Temporal lobe (tissue), 2 donors: ENCODE data around the gene KDM4A.

- RAMPAGE, long total RNA: no peak
Measured at GRCh38 chr1:43171305-43171810, 732 bp downstream of the EBNA1BP2 start.

- RAMPAGE, long total RNA: no peak
Measured at GRCh38 chr1:43221225-43221849, 48.4 kb upstream of the TMEM125 start.

DNA sequence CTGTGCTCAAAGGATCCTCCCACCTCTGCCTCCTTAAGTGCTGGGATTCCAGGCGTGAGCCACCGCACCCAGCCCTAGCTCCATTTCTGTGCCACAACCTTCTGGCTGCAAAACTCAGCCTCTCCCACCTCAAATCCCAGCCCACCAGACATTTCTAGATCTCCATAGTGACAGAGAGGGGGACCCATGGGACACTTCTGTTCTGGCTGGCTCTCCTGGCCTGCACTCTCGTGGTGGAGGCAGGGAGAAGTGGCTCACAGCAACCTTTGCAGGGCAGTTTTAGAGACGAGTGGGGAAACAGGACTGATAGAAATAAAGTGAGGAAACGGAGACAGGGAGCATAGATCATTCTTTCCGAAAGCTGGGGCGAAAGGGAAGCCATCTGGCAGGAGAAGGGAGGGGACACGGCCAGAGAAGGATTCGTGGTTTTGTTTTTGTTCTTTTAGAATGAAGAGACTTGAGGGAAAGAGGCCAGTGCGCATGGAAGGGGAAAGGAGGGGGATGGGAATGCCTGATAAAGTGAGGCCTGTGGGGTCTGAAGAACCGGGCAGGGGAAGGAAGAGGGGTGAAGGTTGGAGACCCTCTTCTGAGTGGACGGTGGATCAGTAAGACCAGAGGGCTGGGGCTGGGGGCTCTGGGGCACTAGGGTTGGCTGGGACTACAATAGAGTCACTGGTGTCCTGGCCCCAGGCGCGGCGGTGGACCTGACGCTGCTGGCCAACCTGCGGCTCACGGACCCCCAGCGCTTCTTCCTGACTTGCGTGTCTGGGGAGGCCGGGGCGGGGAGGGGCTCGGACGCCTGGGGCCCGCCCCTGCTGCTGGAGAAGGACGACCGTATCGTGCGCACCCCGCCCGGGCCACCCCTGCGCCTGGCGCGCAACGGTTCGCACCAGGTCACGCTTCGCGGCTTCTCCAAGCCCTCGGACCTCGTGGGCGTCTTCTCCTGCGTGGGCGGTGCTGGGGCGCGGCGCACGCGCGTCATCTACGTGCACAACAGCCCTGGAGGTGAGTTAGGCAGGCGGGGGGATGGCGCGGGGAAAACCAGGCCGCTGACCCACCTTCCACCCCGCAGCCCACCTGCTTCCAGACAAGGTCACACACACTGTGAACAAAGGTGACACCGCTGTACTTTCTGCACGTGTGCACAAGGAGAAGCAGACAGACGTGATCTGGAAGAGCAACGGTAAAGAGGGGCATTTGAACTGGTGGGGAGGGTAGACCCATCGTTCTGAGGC lies 3.8 kb downstream of the TIE1 start:
- RAMPAGE, long total RNA: no peak

GRCh38 chr1:43368099-43368794 lies 436 bp upstream of the ELOVL1 start:
- RAMPAGE, long total RNA: no peak

DNA sequence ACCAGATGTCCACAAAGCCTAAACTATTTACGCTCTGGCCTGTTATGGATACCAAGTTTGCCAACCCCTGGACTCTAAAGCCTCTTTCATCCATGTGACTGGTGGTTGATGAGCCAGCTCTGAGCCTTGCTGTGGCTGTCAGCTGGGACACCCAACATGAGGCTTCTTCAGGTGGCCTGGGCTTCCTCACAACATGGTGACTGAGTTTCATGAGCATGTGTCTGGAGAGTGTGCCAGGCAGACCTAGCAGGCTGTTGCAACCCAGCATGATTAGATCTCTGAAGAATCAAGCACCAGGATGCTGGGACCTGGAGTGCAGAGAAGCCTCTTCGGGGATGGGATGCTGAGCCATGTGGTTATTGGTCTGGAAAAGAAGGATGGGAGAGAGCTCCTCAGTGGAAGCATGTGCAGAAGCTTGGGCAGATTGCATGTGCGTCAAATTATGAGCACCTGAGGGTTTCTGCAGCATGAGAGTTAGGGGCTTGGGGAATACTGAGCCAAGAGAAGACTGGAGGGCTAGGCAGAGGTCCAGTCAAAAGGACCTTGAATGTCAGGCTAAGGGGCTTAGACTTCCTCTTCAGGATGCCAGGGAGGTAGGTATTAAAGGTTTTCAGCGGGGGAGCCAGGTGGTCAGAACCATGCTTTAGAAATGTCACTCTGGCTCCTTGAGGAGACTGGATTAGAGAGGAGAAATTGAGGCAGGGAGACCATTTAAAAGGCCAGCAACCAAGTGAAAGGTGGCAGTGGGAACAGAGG lies 38.8 kb upstream of the KDM4A start:
- RAMPAGE, long total RNA: no peak

GRCh38 chr1:43648095-43648876 lies 1.7 kb upstream of the KDM4A start:
- RAMPAGE, long total RNA: no peak

DNA sequence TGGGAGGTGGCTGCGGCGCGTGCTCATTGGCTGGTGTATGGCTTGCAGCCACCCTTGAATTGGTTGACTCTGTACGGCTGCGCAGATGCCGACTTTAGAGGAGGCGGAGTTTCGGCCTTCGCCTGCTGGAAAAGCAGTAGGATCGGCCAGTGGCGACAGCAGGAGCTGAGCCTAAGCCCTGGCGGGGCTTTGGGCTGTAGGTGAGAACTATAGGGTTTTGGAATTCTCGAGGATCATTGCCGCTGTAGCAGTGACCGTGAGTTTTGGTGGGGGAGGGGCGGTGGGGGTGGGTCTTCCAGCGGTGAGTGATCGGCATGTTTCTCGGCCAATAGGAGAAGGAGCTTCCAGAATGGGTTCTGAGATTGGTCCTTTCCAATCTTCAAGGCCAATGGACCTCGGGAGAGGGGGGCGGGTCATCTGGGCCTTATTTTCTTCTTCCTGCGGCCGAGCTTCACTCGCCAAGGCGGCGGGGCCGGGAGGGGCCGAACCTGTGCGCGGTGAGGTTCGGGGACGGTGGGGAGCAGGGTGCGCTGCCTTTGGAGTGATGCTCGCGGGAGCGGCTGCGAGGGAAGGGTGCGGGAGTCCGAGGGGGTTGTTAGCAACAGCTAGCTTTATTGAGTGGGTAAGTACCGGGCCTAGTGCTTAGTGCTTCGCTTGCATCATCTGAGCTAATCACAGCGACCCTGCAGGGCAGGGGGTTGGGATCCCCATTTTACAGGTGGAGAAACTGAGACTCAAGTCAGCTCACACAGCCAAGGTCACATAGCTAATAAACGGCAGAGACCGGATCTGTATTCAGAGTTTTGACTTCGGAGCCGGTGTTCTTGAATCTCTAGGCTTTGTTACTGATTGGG lies at the start of gene KDM4A:
Gene KDM4A (plus strand): TSS at position 97 of the 854 bp plus-strand sequence.
- RAMPAGE, long total RNA: start-site peak on the plus strand centred at position 97 of the sequence, 63 bp wide, 64 and 98 reads in 2 replicates; start-site peak on the plus strand centred at position 456 of the sequence, 116 bp wide, 48 and 41 reads in 2 replicates

GRCh38 chr1:43858556-43858903 lies 75.1 kb upstream of the ARTN start:
- RAMPAGE, long total RNA: no peak

DNA sequence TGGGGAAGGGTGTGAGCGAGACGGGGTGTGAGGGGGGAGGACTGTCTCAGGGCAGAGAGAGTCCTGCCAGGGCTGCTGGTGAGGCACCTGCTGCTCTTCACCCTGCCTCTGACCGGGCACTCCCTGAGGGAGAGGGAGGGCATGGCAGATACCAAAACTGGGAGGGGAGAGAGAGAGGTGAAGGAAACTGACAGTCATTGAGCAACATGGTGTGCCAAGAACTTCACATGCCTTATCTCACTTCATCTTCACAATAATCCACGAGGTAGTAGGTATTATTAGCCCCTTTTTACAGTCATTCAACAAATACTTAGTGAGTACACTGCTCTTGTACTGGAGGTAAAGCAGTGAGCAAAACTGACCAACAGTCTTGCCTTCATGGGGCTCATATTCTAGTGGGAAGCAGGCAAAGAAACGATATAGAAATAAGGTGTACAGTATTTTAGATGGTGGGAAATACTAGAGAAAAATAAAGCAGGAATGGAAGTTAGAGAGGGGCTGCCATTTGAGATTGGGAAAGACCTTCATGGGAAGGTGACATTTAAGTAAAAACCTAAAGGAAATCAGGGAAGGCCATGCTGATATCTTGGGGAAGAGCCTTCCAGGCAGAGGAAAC lies 61.2 kb upstream of the ARTN start:
- RAMPAGE, long total RNA: no peak

DNA sequence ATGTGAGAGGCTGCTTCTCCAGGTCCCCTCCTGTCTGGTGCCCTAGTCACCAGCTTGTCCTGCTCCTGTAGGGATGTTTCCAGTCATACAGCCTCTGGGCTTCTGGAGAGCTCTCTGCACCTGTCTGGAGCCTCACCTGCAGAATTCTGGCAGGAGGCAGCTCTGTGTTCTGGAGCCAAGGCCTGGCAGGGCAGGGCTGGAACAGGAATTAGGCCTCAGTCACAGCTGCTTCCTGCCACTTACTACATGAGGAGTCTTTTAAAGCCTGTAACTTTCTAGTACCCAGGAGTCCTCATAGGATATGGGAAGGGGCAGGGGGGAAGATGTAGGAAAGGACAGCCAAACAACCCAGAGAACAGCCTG lies 31.5 kb upstream of the ARTN start:
- RAMPAGE, long total RNA: no peak

DNA sequence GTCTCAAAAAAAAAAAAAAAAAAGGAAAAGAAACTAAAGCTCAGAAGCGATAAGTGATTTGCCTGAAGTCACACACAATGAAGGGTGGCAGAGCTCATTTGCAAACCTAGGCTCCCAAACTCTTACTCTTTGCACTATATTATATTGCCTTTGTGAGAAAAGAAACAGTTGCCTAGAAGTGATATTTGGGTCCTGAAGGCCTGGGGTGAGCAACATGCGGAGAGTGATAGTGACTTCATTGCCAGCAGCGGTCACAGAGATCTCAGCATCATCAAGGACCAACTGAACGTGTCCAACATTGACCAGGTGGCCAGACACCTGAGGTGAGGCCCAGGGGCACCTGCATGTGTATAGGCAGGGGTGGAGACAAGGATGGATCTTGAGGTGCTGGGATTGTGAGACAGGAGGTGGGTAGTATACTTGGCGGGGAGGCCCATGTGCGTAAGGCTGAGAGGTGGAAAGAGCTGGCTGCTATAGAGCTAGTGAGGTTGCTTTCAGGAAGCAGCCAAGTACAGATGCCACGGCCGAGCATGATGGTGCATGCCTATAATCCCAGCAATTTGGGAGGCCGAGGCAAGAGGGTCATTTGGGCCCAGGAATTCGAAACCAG lies 2.3 kb downstream of the CCDC24 start:
- RAMPAGE, long total RNA: no peak

- RAMPAGE, long total RNA: no peak
Measured at GRCh38 chr1:44233205-44233644, 20.0 kb downstream of the DMAP1 start.

GRCh38 chr1:44276650-44277722 lies 63.7 kb downstream of the DMAP1 start:
- RAMPAGE, long total RNA: no peak

DNA sequence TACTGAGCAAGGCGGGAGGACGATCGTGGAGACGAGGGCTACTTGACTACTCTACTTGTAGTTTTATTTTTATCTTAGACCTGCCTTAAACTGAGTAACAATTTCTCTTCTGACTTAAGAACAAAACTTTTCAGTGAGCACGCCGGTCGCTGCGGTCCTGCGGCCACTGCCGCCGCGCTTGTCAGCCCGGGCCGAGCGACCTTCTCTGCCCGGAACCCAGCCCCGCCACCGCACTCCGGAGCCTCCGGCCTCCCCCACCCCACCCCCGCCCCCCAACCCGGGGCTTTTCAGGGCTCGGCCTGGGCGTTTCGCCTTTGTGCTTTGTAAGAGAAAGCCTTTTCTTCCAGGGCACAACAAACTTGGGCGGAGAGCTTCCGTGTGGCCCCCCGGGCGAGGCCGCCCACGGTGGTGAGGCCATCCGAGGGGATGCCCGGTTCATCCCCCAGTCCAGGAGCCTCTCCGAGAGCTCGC lies 1.4 kb downstream of the RNF220 start:
- RAMPAGE, long total RNA: no peak

DNA sequence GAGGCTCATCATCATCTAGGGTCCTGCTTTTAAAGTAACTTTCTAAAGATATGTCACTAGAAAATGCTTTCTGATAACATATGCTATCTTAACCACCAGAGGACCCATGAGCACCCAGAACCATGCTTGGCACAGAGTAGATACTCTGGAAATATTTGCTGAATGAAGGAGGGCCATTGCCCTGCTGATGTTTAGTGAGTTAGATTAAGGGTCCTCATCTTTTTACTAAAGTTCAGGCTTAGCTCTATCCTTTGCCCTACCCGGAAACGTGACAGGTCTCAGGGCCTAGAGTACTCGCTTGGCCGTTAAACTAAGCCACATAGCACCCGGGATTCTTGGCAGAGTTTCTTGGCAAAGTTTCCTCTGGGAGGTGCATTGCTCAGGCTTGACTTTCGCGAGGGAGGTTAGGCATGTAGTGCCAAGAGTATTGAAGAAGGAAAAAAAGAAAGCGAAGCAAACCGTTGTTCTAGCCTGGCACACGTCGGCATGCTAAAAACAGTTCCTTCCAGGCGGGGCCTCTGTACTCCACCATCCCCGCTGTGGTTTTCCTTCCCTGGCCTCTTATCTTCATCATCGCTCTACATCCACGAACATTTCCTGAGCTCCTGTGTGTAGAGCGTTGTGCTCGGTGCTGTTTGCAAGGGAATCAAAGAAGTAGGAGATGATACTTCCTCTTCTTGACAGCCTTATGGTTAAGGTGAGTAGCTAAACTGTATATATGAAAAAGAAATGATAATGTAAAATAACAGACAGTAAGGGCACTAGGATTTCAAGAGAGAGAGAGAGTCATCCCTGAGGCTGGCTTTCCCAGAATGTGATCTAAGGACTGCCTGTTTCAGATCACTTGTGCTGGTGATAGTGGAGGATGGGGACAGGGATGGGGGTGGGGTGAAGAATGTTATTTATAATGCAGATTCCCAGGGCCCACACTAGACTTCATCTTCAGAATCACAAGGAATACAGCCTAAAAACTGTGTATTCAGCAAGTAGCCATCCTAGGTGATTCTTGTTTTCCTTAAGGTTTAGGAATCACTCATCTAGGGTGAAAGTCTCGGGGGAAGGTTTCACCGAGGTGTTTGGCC lies 18.7 kb downstream of the RNF220 start:
- RAMPAGE, long total RNA: no peak

DNA sequence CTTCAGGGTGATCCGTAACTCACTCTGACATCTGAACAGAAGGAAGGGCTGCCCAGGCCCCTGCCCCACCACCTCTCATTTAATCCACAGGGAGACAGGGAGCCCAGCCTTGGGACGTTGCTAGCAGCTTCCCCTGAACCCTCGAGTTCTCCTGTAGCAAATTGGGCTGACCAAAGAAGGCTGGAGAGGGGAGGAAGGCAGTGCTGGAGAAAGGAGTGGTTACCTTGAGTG lies 131.7 kb downstream of the TMEM53 start:
- RAMPAGE, long total RNA: no peak

DNA sequence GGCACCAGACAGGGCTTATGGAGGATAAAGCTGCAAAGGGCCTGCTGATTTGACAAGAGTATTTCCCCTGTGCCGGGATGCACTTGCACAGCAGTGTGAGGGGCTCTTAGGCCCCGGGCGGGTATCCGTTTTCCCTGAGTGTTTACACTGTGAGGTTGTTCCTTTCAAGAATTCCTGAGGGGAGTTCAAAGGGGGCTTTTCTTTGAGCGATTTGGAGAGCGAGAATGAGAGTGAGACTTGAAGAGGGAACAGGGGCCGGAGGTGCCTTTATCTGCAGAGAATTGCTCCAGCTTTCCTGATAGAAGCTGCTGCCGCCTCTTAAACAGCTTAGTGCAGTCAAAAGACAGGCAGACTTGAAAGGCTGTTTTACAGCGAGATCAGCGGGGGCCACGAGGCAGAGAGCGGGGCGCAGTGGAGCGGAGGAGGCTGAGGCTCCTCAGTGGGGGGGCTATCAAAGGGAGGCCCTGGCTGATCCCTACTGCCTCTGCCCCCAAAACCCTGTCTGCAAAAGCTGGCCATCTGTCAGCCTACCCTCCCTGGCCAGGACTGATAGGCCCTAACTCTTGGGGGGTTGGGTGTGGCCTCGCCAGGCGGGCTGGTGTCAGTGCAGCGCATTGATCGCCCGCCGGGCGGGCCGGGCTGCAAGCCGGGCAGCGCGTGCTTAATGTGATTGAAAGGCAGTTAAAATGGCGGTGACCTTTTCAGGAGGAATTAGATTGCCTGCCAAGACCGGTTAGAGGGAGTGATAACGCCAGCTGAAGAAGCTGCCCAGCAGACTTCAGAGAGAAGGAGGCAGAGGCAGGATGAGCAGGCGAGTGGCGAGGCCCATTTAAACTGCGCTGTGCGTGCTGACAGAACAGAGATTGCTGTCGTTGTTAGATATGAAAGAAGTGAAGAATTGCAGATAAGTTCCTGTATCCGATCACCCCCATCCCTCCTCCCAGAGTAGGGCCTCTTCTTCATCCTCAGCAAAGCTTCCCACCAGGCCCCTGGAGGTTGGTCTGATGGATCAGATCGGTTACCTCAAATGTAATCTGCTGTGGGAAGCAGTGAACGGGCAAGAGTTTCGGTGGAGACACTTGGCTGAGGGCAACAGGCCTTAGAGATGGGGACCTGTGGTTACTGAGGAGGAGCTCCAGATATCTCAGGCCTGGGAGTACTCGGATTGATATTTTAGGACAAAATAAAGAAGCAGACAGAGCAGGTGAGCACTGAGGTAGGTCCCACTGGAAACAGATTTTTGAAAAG lies 36.3 kb downstream of the TMEM53 start:
- RAMPAGE, long total RNA: no peak

- RAMPAGE, long total RNA: no peak
Measured at GRCh38 chr1:44640040-44640622, 34.1 kb downstream of the TMEM53 start.

DNA sequence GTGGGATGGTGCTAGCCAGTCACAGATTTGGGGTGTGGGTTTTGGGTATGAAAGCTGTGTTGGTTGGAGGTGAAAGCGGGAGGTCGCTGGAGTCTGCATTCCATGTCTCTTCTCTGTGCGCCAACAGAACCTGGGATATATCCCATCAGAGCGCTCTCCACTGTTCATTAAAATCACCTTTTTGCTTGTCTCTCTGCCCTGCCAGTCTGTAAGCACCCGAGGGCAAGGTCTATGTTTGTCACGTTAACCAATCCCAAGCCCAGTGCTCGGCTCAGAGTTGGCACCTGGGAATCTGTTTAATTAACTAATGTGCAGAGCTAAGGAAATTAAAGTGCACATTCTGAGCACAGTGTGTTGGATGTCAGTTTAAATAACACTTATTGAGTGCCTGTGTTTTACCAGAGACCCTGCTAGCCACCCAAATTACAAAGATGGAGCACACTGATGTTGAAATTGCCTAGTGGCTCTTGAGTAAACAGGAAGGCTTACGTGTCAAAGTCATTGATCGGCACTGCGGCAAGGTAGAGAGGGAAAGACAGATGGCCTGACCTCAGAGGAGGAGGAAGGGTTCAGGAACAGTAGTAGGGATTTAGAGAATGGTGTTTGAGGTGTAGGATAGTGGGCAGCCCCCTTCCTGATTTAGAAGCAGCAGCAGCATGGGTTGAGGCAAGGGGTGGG lies 7.4 kb downstream of the ARMH1 start:
- RAMPAGE, long total RNA: no peak

- RAMPAGE, long total RNA: no peak
Measured at GRCh38 chr1:44722026-44722450, 17.6 kb upstream of the KIF2C start.